NALM6 (cell line): ENCODE results near the genes KREMEN2, ZNF205 and ZNF213.

- PRO-cap, result unidirectional peak, minus-strand start at chr16:2475493
Measured at GRCh38 chr16:2475345-2476006, 549 bp downstream of the TBC1D24 start.

GRCh38 chr16:2476007-2476274 is 1.0 kb downstream of the TBC1D24 start:
- PRO-cap, result no peak

- PRO-cap, result no peak
Measured at GRCh38 chr16:2514524-2514989, 805 bp downstream of the ATP6V0C start.

GRCh38 chr16:2540285-2541092 is 2.7 kb downstream of the PDPK1 start:
- PRO-cap, result no peak

GRCh38 chr16:2757088-2757722 is 4.8 kb downstream of the SRRM2 start:
- PRO-cap, result no peak

DNA sequence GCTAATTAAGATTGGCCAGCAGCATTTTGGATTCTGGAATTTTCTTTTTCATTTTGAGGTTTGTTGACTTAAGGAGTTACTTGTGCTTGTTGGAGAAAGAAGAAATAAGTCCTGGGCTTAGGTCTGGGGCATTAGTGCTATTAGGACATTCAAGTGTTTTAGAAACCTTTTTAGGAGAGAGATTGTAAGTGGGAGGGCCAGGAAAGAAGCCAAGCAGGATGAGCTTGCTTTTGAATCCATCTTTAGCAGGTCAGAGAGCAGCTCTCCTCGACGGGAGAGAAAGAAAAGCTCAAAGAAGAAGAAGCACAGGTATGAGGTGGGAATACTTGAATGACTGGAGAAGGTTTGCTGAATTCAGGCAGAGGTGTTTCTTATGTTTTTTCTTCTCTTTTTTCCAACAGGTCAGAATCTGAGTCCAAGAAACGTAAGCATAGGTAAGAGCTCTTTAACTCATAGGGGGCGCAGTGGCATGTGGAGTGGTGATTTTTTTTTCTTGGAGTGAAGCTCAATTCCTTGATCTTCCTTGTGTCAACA is 6.4 kb downstream of the SRRM2 start:
- PRO-cap, result no peak

DNA sequence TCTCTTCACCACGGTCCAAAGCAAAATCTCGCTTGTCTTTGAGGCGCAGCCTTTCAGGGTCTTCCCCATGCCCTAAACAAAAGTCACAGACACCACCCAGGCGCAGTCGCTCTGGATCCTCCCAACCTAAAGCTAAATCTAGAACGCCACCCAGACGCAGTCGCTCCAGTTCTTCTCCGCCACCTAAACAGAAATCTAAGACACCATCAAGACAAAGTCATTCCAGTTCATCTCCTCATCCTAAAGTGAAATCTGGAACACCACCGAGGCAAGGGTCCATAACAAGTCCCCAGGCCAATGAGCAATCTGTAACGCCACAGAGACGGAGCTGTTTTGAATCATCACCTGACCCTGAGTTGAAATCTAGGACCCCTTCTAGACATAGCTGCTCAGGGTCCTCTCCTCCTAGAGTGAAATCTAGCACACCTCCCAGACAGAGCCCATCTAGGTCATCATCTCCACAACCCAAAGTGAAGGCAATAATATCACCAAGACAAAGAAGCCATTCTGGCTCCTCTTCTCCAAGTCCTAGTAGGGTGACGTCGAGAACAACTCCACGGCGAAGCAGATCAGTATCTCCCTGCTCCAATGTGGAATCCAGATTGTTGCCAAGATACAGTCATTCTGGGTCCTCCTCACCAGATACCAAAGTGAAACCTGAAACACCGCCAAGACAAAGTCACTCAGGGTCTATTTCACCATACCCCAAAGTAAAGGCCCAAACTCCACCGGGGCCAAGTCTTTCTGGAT is 10.6 kb downstream of the SRRM2 start:
- PRO-cap, result no peak

DNA sequence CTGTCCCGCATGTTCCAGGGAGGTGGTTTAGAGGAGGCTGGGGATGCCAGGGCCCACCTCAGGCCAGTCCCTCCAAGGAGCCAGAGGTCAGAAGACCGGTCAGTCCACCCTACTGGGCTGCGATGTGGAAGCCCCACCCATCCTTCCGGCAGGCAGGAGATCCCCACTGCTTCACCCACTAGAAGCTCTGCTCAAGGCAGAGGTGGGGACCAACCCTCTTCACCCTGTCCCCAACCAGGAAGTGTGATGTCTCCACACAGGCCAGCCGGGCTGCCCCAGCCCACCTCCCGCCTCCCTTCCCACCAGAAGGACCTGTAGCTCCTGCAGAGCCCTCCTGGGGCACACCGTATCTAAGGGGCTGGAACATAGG is 11.8 kb downstream of the ZG16B start:
- PRO-cap, result no peak

GRCh38 chr16:2860844-2861700 is 3.1 kb upstream of the PRSS22 start:
- PRO-cap, result no peak

DNA sequence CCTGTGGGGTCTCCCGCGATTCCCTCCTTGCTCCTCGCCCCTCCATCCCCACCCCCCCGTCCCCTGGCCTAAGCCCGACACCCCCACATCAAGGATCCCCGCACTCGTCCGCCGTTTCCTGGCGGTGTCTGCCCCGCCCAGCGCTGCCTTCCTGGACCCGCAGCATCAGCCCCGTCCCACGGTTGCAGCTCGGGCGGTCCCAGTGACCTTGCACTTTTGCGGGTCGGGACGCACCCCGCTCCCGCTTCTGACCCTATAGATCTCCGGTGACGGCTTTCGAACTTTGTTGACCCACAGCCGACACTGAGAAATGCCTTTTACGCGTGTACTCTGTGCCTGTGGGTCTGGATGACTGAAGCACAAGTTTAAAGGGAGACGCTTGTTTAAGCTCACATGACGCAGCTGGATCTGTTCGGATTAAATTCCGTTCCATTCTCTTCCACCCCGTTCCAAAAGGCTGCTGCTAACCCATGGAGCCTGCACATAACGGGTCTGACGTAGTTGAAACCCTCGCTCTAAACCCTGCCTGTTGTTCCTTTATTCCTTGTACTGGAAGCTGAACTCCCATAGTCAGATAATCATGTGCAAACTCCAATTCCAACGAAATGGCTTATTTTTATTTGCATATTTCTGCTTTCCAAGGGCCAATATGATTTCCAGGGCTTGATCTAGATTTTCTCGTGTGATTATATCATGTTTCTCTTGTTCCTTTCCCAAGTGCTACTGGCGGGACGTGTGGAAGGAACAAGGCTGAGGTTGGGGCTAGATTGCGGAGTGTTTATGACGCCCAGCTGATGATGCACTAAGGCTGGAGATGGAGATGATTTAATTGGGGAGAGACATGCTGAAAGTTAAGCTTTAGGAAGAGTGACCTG is 794 bp downstream of the FLYWCH1 start:
- PRO-cap, result no peak

DNA sequence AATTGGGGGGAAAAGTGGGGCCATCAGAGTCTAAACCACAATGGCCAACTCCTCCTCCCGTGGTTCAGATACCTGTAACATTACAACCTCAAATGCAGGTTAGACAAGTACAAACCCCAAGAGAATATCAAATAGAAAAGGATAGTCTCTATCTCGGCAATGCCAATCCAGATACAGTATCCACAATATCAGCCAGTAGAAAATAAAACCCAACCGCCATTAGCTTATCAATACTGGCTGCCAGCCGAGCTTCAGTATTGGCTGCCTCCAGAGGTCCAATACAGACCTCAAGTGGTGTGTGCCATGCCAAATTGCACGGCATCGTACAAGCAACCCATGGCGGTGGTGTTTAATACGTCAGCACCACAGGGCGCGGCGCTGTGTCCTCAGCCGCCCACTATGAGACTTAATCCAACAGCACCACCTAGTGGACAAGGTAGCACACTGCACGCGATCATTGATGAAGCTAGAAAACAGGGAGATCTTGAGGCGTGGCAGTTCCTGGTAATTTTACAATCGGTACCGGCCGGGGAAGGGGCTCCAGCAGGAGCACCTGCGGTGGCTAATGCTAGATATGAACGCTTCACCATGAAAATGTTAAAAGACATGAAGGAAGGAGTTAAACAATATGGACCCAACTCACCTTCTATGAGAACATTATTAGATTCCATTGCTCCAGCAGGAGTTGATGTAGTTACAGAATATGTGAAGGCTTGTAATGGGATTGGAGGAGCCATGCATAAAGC is 15.2 kb downstream of the FLYWCH1 start:
- PRO-cap, result no peak

DNA sequence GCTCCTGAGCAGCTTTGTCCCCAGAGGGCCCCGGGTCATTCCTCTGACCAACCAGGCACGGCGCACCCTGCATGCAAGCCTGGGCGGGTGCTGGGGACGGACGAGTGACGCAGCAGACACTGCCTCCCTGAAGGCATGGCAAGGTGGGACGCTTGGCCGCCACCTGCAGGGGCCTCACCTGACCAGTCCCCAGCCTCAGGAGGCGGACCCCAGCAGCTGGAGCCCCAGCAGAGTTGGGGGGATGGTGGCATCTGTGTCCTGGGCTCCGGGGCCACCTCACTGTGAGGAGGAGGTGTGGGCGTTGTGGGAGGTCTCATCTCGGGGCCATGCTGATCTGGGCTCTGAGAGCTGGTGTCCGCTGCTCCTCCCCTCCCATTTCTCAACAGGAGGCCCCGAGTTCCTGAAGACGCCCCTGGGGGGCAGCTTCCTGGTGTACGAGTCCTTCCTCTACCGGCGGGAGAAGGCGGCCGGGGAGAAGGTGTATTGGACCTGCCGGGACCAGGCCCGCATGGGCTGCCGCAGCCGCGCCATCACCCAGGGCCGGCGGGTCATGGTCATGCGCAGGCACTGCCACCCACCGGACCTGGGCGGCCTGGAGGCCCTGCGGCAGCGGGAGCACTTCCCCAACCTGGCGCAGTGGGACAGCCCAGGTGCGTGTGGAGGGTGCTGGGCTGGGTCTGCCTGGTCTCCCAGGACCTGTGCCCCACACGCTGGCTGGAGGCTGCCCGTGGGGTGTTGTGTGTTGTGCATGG is 25.2 kb downstream of the FLYWCH1 start:
- PRO-cap, result no peak

- PRO-cap, result bidirectional peak, plus-strand start at chr16:2964275, minus-strand start at chr16:2964165
Measured at GRCh38 chr16:2963343-2964482, at the start of gene KREMEN2. Gene KREMEN2, plus strand, starts transcription at chr16:2964275.

DNA sequence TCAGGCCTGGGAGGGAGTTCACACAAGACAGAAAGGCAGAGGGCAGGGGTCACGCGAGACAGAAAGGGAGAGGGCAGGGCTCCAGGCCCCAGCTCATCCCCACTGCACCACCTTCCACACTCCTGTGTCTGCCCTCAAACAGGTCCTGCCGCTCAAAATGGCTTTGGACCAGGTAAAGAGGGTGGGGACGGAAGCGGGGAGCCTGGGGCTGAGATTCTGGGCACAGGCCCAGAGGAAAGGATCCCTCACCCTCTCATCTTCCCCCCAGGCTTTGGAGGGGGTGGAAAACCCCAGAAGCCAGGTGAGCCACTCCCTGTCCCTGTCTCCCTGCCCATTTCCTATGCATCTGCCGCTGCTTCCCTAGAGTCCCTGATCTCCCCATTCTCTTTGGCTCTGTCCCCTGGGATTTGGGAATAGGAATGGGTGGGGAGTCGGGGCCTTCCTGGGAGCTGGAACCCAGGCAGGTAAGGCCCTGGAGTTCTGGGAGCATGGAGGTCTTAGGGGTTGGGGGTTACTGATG is 12.5 kb upstream of the PKMYT1 start:
- PRO-cap, result no peak

- PRO-cap, result no peak
Measured at GRCh38 chr16:3099595-3100556, 782 bp upstream of the ZSCAN10 start.

DNA sequence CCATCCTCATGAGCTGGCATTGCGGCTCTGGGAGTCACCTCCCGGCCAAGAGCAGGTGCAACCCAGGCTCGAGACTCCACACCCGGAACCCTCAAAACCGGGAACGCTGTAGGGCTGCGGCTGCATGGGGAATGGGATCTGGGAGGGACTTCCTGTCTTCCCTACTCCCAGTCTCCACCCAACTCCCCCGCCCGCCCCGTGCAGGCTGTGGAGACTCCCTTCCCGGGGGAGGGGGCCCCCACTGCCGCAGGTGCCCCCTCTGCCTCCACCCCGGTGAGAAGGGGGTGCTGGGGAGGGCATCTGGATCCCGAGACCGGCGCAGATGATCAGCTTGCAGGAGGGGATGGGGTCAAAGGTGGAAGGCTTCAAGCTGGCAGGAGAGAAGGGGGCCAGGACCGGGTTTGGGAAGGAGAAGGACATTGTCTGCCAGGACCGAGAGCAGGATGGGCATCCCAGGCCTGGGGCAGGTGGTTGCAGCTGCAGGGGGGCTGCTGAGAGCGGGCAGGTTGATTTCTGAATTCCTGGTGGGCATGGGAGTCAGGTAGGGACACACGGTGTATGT is at the start of gene ZNF205:
Gene ZNF205, plus strand, starts transcription at position 177 of the 562 bp plus-strand sequence.
- PRO-cap, result no peak

GRCh38 chr16:3134953-3135582 is at the start of gene ZNF213:
Gene ZNF213, plus strand, starts transcription at chr16:3135029.
- PRO-cap, result bidirectional peak, plus-strand start at chr16:3135181, minus-strand start at chr16:3134877

GRCh38 chr16:3188696-3189813 is 45.9 kb downstream of the ZNF200 start:
- PRO-cap, result no peak

DNA sequence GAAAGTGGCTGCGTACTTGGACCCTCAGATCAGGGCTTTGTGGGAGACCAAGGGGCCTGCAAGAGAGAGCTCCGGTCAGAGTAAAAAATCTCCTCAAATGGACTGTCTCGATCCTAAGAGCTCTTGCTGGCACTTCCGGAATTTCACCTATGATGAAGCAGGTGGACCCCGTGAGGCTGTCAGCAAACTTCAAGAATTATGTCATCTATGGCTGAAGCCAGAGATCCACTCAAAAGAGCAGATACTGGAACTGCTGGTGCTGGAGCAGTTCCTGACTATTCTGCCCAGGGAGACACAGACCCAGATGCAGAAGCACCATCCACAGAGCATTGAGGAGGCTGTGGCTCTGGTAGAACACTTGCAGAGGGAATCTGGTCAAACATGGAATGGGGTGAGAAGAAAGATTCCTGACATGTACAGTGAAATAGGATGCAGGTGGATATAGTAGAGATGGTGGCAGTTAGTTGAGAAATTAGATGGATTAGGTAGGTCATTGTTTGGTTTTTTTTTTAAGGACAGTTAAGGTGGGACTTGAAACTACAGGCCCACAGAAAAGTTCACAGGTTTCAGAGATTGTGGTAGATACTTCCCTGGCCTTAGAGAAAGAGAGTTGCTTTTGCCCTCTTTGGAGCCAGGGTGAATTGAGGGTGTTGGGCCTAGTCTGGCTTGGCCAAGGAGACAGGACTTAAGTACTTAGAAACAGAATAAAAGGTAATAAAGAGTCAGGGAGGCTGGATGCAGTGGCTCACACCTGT is 3.3 kb downstream of the ZNF75A start:
- PRO-cap, result no peak

DNA sequence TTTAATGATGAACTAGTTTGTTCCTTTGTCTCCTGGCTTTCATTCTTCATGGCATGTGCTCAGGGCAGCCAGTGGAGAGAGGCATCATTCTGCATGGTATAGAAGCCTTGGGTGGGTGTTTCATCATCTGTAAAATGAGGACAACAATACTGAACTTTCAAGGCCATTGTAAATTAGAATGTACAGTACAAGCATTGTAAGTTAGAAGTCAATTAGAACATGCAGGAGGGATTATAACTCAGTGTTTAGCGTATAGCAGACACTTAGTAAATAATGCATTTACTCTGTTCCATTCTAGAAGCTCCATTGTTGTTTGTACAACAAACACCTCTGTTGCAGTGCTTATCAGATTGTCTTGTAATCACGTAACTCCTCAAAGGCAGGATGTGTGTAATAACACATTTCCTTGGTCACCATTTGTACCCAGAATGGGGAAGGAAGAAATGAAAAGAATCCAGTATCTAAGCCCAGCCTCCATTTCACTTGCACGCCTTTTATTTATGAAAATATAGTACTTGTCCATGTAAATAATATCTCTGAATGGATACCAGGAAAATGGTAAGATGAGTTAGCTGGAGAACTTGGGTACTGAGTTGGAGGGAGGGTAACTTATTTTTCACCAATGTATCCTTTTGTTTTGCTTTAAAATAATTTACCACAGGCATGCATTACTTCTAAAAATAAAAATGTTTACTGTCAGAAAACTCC is 7.4 kb downstream of the NAA60 start:
- PRO-cap, result no peak